Cardiac muscle cell (in vitro differentiated cells and primary cell): Measurements from ENCODE around the genes LTBP4 and EGLN2.

- RAMPAGE, long total RNA, result no peak
- RRBS, result 3% methylated on average over 32 of the region's 83 CpGs
Measured at GRCh38 chr19:40600926-40601830, at the start of gene LTBP4. Gene LTBP4 (plus strand): TSS chr19:40601369.

DNA sequence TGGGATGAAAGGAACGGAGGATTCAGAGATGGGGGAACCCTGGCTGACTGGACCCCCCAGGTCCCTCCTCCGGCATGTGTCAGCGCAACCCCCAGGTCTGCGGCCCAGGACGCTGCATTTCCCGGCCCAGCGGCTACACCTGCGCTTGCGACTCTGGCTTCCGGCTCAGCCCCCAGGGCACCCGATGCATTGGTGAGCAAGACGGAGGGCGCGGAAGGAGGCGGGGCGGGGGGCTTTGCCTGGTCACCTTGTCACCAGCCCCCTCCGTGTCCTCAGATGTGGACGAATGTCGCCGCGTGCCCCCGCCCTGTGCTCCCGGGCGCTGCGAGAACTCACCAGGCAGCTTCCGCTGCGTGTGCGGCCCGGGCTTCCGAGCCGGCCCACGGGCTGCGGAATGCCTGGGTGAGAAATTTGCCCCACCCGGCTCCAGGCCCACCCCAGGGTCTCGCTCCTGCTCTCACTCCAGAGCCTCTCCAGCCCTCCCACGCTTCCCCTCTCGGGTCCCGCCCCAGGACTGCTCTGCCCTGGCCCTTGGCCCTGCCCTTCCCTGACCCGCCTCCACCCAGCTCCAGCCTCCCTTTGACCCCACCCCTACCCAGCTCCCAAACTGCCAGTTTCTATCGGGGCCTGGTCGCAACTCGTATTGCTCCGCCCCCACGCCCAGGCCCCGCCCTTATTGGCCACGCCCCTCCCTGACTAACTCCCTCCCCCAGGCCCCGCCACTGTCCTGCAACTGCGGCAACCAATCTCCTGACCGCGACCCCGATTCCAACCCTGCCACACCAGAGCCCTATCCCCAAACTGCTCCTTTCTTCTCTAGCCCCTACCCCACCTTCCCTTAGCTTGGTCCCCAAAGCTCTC is 8.5 kb downstream of the LTBP4 start:
- RAMPAGE, long total RNA, result no peak
- RRBS, result 39% methylated on average over 21 of the region's 51 CpGs

DNA sequence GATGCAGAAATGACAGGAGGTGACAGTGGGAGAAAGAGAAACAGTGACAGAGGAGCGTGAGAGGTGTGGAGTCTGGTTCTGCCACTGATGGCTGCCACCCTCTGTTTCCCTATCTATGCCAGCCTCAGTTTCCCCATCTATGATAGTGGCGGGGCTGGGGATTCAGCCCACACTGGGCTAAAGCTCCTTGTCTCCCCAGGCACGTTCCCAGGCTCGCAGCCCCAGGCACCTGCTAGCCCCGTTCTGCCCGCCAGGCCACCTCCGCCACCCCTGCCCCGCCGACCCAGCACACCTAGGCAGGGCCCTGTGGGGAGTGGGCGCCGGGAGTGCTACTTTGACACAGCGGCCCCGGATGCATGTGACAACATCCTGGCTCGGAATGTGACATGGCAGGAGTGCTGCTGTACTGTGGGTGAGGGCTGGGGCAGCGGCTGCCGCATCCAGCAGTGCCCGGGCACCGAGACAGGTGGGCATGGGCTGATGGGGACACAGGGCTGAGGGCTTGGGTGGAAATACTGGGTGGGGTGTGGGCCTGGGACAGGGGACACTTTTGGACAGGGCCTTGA is 21.1 kb downstream of the LTBP4 start:
- RAMPAGE, long total RNA, result no peak
- RRBS, result 94% methylated on average over 5 of the region's 18 CpGs

- RAMPAGE, long total RNA, result no peak
- RRBS, result no CpG with 5 or more reads among the region's 12 CpGs
Measured at GRCh38 chr19:40659526-40660017, 30.9 kb downstream of the NUMBL start.

DNA sequence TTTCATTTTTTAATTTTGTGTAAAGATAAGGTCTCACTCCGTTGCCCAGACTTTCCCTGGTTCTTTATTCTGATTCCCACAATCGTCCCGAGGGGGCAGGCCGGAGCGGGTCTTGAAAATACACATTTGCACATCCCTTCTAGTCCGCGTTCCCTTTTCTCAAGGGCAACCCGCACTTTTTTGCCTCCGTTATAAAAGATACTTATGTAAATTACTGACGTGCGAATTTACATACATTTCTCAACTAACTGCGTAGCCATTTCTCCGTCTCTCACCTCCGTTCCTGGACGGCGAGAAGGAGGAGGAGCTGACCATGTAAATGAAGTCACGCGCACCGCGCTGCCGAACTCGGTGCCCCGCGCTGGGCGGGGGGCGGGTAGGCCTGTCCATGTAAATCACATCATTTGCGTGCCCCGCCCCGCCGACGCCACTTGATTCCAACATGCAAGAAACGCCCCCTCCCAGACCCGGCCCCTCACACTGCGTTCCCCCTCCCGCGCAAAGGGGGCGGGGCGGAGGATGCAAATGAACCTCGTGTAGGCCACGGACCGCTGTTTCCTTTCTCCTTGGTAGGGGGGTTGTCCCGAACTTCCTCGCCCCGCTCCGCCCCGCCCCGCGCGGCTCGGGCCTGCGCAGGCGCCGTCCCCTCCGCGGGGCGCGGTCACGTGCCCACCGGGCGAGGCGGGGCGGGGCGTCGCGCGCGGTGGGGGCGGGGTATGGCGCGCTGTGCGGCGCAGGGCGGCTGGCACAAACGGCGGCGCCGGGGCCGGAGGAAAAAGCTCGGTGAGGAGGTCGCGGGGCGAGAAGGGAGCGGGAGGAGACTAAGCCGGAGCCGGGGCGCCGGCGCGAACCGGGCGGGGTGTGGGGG is at the start of gene EGLN2:
EGLN2 (plus strand) TSS at position 712 of the 868 bp plus-strand sequence.
- RAMPAGE, long total RNA, result start-site peak on the plus strand centred at position 728 of the sequence, 45 bp wide, 466 and 280 reads in 2 replicates
- RRBS, result 2% methylated on average over 23 of the region's 91 CpGs

GRCh38 chr19:40803341-40804354 is 4.7 kb downstream of the EGLN2 start:
- RAMPAGE, long total RNA, result no peak
- RRBS, result no CpG with 5 or more reads among the region's 9 CpGs

DNA sequence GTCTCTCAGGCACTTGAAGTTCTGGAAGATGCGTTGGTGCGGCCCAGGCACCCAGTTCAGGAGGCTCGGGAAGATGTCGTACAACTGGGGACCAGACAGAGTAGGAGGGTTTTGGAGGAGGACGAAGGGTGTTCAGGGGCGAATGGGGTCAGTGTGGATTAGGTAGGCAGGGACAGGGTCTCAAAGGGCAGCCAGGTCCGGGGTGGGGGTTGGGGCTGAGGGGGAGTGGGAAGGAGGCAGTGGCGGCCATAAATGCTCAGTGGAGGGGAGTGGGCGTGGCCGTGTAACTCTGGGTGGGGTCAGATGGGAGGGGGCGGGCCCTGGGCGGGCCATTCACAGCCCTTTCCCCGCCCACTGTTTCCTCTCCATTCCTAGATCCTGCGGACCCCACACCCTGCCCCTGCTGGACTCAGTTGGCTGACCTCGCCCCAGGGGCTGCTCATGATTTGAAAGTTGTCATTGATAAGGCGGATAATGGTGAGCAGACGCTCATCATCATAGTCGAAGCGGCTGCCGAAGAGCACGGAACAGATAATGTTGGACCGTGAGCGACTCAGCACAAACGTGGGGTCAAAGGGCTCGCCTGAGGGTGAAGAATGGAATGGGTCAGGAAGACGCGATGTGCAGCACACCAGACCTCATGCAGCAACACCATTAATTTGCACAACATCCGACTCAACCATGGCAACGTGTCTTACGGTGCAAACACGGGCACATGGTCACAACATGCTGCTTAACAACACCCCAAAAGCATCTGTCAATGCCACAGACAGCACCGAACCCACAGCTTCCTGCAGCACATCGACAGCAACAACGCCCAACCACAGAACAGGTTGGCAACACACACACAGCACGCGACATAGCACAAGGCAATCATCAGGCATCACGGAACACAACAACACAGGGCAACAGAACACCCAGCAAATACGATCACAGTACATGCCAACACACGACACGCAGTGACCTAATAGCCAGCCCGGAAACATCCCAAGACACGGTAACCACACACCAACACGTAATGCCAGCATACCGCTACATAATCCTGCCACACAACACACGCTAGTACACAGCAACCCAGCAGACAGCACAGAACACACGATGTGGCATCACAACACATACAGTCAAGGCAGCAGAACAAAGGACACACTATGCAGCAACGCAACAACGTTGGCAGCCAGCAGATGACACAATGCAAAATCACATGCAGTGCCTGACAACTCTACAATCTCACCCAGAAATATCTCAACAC is 23.6 kb downstream of the CYP2A6 start:
- RAMPAGE, long total RNA, result no peak
- RRBS, result no CpG with 5 or more reads among the region's 48 CpGs

- RAMPAGE, long total RNA, result no peak
- RRBS, result no CpG with 5 or more reads among the region's 4 CpGs
Measured at GRCh38 chr19:40831670-40832288, 18.5 kb downstream of the CYP2A6 start.

GRCh38 chr19:40908231-40908862 is 26.3 kb upstream of the CYP2A7 start:
- RAMPAGE, long total RNA, result no peak
- RRBS, result no CpG with 5 or more reads among the region's 20 CpGs

DNA sequence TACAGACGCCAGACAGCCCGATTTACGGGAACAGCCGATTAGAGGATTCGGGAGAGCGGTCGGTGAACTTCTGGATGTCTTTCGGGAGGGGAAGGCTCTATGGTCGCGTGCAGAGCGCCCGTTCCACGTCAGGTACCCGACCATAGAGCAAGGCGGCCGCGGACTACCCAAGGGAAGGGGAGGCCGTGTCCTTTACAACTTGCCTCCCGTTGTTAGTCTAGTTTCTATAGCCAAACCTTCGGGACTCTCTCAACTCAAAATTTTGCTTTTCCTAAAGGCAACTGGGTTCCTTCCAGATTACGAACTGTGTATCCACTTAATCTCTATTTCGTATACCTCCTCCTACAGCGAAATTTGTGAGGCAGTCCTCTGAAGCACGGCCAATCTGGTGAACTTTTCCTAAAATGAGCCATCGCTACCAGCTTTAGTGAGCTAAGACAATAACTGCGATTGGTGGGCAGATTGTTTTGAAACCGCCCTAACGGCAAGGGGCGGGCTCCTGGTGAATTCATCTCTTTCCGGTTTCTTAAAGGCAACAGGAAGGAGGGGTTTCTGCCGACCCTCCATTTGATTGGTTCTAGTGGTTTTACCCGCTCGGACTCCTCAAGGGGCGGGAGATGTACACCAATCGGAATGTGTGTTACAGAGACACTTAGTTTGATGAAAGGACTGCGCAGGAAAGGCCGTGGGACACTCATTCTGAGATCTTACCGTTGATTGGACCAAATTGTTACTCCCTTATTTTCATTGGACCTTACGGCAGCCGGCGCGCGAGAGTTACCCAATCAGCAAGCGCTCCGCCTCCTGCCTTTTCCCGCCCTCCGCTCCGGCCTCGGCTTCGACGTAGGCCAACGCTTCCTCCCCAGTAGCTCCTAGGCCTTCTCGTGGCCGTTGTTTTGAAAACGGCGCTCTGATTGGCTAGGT is 558 bp upstream of the HNRNPUL1 start:
- RAMPAGE, long total RNA, result no peak
- RRBS, result under 1% methylated on average over 15 of the region's 56 CpGs

GRCh38 chr19:41266617-41267346 is 2.6 kb downstream of the HNRNPUL1 start:
- RAMPAGE, long total RNA, result no peak
- RRBS, result no CpG with 5 or more reads among the region's 7 CpGs

GRCh38 chr19:41304472-41305137 is 5.4 kb upstream of the CCDC97 start:
- RAMPAGE, long total RNA, result no peak
- RRBS, result no CpG with 5 or more reads among the region's 3 CpGs

GRCh38 chr19:41328185-41329504 is 18.7 kb downstream of the CCDC97 start:
- RAMPAGE, long total RNA, result no peak
- RRBS, result no CpG with 5 or more reads among the region's 27 CpGs

DNA sequence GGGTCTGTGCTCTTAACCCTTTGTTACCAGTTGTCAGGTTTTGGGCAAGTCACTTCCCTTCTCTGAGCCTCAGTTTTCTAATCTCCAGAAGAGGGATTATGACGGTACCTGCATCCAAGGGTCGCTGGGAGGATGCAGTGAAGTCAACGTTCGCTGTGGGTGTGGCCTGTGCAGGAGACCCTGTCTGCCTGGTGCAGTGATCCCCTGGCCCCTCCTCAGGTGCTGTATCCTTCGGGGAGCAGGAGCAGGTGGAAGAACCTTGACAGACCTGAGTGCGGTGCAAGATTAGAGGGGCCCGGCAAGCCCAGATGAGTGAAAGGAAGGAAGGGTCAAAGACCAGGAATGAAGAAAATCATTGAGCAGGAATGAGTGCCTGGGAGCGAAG is 12.8 kb downstream of the B3GNT8 start:
- RAMPAGE, long total RNA, result no peak
- RRBS, result no CpG with 5 or more reads among the region's 8 CpGs

DNA sequence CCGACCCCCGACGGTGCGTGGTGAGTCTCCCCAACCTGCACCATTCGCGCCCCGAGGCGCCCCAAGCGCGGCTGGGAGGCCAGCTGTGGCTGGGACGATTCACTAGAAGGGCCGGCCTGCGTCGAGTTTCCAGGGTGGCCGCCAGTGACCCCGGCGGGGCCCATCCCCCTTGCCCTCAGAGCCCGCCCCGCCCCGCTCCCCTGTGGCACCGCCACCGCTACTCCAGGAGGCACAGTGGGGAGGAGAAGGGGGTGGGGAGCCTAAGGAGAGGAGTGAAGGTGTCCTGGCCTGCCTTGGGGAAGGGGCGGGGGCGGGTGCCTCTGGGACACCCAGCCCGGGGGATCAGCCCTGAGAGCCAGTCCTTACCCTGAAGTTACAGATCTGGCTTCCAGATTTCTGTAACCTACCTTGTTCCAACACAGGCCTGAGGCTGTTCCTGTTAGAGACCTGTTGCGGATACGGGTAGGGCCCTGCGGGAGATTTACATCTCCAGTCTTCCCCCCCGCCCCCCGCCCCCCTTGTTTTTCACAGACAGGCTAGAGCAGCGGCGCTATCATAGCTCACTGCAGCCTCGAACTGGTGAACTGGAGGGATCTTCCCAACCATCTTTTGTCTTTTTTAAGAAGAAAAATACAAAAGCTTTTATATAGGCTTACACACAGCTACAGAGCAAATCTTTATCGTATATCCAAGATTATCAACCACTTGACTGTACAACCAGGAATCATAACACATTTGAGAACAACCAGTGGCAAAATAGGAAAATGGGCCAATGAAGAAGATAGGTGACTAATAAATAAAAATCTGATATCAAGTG is 10.7 kb upstream of the CEACAM21 start:
- RAMPAGE, long total RNA, result no peak
- RRBS, result 1% methylated on average over 10 of the region's 34 CpGs

DNA sequence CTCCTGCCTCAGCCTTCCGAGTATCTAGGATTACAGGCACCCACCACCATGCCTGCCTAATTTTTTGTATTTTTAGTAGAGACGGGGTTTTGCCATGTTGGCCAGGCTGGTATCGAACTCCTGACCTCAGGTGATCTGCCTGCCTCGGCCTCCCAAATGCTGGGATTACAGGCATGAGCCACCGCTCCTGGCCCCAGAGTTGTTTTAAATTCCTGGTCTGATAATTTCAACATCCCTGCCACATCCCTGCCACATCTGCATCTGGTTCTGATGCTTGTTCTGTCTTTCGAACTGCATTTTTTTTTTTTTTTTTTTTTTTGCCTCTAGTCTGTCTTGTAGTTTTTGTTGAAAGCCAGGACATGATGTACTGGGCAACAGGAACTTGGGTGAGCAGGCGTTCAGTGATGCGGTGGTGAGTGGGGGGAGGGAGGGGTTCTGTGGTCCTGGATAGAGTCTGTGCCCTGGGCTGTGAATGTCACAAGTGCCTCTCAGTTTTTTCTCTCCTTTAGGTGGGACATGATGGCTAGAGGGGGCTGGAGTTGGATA is 3.7 kb downstream of the CEACAM4 start:
- RAMPAGE, long total RNA, result no peak
- RRBS, result no CpG with 5 or more reads among the region's 8 CpGs

GRCh38 chr19:41671433-41672072 is 16.5 kb downstream of the CEACAM7 start:
- RAMPAGE, long total RNA, result no peak
- RRBS, result no CpG with 5 or more reads among the region's 6 CpGs

GRCh38 chr19:41744543-41744909 is 10.8 kb upstream of the CEACAM6 start:
- RAMPAGE, long total RNA, result no peak
- RRBS, result no CpG with 5 or more reads among the region's 1 CpG

DNA sequence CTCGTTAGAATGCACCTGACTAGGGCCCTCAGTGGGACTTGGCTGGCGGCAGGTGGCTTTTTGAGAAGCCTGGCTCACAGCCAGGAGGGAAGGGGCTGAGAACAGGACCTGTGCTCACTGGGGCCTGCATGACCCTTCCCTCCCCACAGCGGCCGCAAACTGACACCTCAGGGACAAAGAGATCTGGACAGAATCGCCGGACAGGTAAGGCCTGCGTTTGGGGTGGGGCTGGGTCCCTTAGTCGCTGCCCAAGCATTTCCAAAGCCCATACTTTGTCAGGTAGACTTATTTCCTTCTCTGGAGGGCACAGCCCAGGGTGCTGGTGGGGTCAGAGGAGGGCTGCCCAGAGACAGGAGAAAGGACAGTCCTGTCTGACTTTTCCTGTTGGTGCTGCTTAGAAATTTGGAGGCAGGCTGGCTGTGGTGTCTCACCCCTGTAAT is 7.5 kb upstream of the CD79A start:
- RAMPAGE, long total RNA, result no peak
- RRBS, result no CpG with 5 or more reads among the region's 8 CpGs

DNA sequence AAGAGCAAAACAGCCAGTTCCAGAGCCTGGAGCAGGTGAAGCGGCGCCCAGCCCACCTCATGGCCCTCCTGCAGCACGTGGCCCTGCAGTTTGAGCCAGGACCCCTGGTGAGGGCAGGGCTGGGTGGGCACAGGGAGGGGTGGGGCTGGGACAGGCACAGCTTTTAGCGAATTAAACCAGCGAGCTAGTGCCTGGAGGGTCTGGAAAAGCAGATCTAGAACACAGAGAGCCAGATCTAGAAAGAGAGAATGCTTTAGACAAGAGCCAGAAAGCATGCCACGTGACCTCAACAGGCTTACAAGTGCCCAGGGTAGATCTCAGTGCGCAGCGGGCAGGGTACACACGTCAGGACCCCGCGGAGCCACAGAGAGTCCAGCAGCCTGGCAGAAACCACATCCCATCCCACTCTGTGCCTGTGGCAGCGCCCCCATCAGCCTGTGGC is 5.8 kb downstream of the ARHGEF1 start:
- RAMPAGE, long total RNA, result no peak
- RRBS, result no CpG with 5 or more reads among the region's 12 CpGs